Suprapubic skin (tissue), 4 donors: ENCODE results near the genes LAMA4, DSE, KPNA5 and NUS1.

GRCh38 chr6:112144879-112145385 is 57.5 kb downstream of the FAM229B start:
- PRO-cap, result no peak
- RAMPAGE, long total RNA, 4 experiments, result no peak in any of the 4 experiments

DNA sequence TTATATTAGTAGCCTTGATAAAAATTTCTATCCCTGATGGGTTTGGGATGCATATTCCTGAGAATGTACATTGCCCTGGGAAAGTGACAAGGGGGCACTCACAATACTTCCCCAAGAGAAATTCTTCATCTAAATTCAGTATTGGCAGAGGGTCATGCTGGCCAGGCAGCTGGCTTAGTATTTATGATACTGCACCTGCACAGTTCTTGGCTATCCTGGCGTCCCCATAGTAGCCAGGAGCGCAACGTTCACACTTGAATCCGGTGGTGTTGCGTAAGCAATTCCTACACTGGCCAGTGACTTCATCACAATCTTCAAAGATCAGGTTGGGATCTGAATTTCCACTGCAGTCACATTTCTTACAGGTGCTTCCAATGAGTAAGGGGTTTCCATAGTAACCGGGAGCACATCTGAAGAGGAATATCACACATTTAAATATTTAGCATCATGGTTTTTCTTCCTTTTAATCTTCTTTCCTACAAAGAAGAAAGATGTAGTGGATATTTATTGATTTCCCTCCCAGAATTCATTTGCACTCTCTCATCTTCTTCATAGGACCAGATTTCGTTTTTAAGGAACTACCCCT is 62.8 kb downstream of the LAMA4 start:
- PRO-cap, result no peak
- RAMPAGE, long total RNA, 4 experiments, result no peak in any of the 4 experiments

DNA sequence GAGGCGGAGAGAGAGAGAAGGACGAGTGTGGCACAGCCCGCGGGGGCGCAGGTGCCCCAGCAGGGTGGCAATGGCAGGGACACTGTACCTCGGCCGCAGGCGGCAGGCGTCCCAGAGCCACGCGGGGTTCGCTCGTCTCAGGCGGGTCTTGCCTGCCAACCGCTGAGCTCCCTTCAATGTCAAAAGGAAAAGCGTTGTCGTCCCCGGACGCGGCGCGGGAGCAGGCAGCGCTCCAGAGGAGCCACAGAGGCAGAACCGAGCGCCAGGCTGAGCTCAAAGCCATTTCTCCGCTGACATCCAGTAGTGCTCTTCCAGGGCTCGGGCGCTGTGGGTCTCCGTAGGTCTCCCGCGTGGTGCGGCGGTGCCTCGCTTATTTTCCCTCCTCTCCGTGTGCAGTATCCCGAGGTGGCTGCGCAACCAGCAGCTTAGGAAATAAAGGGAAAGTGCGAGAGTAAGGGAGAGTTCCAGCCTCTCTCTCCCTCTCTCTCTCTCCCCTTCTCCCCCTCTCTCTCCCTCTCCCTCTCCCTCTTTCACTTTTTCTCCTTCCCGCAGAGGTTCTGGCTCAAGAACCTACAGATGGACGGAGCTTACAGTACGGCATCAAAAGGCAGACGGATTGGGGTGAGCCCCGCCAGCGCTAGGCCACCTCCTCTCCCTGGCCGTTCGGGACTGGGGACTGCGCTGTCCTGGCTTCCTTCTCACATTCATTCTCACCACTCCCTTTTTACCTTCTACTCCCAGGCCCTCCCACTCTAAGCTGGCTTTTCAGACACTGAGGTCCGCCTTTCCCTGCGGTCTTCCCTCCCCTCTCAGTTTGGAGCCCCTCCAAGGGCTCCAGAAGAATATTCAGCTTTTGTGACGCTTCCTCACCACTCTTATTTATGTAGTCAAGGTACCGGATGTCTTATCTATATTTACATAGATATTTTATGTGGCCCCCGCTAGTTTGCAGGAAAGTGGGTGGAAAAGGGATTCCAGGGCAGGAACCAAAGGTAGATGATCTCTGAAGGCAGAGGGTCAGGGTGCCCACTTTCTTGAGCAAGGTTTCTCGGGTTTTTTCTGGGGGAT is at the start of gene LAMA4:
TSS of gene LAMA4 (minus strand) at position 700 of the 1,068 bp plus-strand sequence.
- PRO-cap, result bidirectional peak, plus-strand start at position 763 of the sequence, minus-strand start at position 671 of the sequence
- RAMPAGE, long total RNA, 4 experiments, result start-site peak on the minus strand in 3 of 4 experiments, centred at positions 680 to 692 of the sequence, 29 to 100 reads per replicate

- PRO-cap, result no peak
- RAMPAGE, long total RNA, 4 experiments, result no peak in any of the 4 experiments
Observed at GRCh38 chr6:112688631-112689385, 341.7 kb downstream of the RFPL4B start.

- PRO-cap, result no peak
- RAMPAGE, long total RNA, 4 experiments, result no peak in any of the 4 experiments
Observed at GRCh38 chr6:113565210-113565600, 291.9 kb upstream of the MARCKS start.

GRCh38 chr6:113969609-113970747 is 970 bp downstream of the HDAC2 start:
- PRO-cap, result no peak
- RAMPAGE, long total RNA, 4 experiments, result no peak in any of the 4 experiments

- PRO-cap, result no peak
- RAMPAGE, long total RNA, 4 experiments, result no peak in any of the 4 experiments
Observed at GRCh38 chr6:114364193-114364889, 21.5 kb upstream of the HS3ST5 start.

- PRO-cap, result no peak
- RAMPAGE, long total RNA, 4 experiments, result no peak in any of the 4 experiments
Observed at GRCh38 chr6:114427973-114428528, 85.2 kb upstream of the HS3ST5 start.

- PRO-cap, result no peak
- RAMPAGE, long total RNA, 4 experiments, result no peak in any of the 4 experiments
Observed at GRCh38 chr6:115947976-115948495, 112.7 kb downstream of the FRK start.

- PRO-cap, result no peak
- RAMPAGE, long total RNA, 4 experiments, result no peak in any of the 4 experiments
Observed at GRCh38 chr6:116059706-116060607, 734 bp downstream of the FRK start.

- PRO-cap, result no peak
- RAMPAGE, long total RNA, 4 experiments, result no peak in any of the 4 experiments
Observed at GRCh38 chr6:116229110-116229917, 24.6 kb downstream of the TSPYL4 start.

- PRO-cap, result no peak
- RAMPAGE, long total RNA, 4 experiments, result no peak in any of the 4 experiments
Observed at GRCh38 chr6:116255068-116255916, 1.4 kb upstream of the TSPYL4 start.

DNA sequence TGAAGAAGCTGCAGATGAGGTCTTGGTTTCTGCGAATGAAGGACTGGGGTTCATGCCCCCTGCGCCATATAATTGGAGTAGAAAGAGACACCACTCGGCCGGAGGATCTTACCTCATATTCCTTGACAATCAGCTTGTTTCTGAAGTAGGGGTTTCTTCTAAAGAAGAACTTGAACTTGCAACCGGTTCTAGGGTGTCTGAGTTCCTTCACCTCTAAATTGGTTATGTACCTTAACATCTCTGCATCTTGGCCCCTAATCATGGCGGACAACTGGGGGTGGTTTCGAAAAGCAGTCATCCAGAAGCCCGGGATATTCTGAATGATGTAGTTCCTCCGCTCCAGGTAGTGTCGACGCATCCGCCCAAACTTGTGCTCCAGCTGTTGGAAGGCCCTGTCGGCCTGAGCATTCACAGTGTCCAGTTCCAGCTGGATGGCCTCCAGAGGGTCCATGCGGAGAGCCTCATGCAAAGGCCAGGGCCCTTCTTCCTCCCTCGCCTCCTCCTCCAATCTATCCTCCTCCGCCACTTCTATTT is 967 bp downstream of the TSPYL1 start:
- PRO-cap, result no peak
- RAMPAGE, long total RNA, 4 experiments, result no peak in any of the 4 experiments

DNA sequence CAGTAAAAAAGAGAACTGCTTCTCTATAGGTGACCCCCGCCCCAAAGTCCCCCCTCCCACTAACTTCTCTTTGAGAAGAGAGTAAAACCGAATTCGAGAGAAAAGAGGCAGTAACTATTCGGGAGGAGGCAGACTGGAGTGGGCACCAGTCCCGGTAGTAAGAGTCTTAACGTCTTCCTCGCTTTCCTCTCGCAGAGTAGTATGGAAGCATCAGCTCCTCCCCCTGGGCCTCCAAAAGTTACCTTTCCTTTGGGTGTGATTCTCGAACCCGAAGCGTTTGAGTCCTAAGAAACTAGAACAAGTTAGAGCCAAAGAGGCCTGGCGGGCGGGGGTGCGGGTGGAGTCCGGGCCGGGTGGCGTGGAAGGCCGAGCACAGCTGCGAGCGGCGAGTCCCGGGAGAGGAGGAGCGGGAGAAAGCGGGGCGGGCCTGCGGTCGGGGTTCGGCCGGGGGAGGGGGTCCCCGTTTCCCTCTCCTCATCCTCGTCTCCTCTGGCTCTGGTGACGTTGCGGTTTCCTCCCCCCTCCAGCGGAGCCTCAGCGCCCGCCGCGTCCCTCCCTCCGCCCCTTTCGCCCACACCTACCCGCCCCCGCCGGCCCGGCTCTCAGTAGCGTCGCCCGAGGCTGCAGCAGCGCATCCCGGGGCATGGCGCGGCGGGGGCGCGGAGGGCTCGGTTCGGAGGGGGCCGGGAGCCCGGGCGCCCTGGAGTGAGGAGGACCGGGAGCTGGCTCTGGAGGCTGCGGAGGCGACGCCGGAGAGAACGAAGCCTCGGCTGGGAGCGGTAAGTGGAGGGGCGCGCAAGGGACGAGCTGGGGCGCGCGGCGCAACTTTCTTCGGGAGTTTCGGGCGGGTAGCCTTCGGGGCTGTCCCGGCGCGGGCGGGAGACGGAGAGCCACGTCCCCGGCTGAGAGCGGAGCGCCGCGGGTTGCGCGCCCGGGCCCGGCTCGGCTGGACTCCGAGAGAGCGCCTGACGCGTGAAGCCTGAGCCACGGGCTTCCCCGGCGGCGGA is at the start of gene DSE:
TSS of gene DSE (plus strand) at position 605 of the 1,007 bp plus-strand sequence.
- PRO-cap, result bidirectional peak, plus-strand start at position 388 of the sequence, minus-strand start at position 401 of the sequence; bidirectional peak, plus-strand start at position 605 of the sequence, minus-strand start at position 497 of the sequence
- RAMPAGE, long total RNA, 4 experiments, result start-site peak on the plus strand in 3 of 4 experiments, centred at positions 423 to 639 of the sequence, 11 to 241 reads per replicate

DNA sequence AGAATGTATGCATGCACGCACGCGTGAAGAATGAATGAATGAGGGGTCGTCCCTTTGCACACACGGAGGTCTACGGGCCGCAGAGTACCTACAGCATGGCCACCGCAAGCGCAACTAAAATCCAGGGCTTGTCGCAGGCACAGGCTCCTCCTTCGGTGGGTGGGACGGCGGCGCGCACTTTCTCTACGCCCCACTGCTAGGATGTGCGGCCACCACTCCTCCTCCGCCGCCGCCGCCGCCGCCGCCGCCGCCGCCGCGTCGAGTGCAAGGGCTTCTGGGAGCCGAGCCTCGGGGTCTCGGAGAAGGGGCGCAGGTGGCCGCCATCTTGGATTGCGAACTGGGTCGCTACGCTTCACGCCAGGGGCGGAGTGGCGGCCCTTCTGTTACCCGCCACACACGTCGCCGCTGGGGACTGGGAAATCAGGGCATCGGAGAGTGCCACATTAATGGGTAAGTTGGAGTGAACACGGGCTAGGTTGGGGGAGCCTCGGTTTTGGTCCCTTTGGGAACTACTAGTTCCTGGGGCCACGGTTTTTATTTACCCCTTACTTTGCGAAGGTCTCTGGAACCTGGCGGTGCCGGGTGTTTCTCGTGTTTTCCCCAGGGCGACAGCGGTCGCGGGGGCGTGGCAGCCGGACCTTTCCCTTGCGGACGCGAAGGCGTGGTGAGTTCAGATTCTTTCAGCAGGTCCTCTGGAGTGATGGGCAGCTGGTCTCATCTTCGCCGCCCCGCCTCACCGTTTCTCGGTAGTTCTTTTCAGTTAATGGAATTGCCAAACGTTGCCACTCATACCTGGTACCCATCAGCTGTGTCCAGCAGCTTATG is at the start of gene KPNA5:
TSS of gene KPNA5 (plus strand) at position 323 of the 825 bp plus-strand sequence.
- PRO-cap, result bidirectional peak, plus-strand start at position 323 of the sequence, minus-strand start at position 116 of the sequence
- RAMPAGE, long total RNA, 4 experiments, result start-site peak on the plus strand in 4 of 4 experiments, centred at positions 287 to 331 of the sequence, 51 to 486 reads per replicate

DNA sequence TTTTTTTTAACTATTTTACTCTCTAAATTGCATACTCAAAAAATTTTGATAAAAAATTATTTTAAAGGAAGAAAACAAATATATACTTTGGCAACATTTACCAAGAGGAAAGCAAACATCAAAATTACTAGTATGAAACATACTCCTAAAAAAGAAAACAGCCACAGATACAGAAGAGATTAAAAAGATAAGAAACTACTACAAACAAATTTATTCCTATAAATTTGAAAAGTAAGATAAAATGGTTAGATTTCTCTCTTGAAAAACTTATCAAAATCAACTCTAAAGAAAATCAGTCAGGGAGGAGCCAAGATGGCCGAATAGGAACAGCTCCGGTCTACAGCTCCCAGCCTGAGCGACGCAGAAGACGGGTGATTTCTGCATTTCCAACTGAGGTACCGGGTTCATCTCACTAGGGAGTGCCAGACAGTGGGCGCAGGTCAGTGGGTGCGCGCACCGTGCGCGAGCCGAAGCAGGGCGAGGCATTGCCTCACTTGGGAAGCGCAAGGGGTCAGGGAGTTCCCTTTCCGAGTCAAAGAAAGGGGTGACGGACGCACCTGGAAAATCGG is 83.8 kb upstream of the VGLL2 start:
- PRO-cap, result no peak
- RAMPAGE, long total RNA, 4 experiments, result no peak in any of the 4 experiments

- PRO-cap, result no peak
- RAMPAGE, long total RNA, 4 experiments, result no peak in any of the 4 experiments
Observed at GRCh38 chr6:117244547-117245627, 20.5 kb upstream of the VGLL2 start.

- PRO-cap, result no peak
- RAMPAGE, long total RNA, 4 experiments, result no peak in any of the 4 experiments
Observed at GRCh38 chr6:117303259-117303663, 37.9 kb downstream of the VGLL2 start.

GRCh38 chr6:117391846-117392430 is 33.8 kb downstream of the ROS1 start:
- PRO-cap, result no peak
- RAMPAGE, long total RNA, 4 experiments, result no peak in any of the 4 experiments

DNA sequence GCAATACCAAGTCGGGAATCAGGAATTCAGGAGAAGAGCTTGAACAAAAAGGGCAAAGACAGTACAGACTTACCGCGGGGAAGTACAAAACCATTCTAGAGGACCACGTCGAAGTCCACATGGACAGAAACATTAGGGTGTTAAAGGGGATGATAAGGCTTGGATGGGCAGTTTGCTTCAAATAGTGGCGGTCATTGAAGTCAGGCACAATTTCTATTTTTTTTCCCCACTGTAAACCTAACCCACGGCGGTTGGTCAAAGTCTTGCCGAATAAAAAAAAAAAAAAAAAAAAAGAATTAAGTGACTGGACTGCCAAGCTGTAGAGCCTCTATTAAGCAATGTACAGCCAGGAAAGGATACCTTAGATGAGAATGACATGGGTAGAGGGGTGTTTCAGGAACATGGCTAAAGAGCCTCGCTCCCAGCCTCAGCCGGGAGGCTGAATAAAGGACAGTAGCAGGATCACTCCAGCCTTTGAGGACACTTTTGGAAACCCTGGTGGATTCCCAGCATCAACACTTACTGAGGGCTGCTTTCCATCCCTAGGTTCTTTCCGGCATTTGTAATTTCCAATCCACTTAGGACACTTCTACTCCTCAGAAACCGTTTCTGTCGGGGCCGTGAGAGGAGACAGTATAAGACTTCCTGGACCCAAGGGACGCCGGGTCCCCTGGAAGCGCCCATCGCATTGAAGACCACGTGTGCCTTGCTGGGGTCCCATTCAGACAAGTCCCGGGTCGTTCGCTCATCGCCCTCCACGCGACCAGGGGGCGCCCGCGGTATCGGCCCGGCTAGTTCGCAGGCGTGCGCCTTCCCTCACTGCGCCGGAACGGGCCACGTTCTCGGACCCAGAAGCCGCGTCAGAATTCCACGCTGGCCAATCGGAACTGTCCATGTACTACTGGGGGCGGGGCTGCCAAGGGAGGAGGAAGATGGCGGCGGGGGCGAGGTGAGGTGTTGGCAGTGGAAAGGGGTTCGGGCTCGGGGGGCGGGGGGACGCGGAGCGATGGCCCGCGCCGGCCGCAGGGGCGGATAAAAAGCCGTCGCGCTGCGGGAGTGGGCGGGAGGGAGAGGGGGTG is at the start of gene NUS1:
TSS of gene NUS1 (plus strand) at position 896 of the 1,079 bp plus-strand sequence.
- PRO-cap, result bidirectional peak, plus-strand start at position 901 of the sequence, minus-strand start at position 821 of the sequence
- RAMPAGE, long total RNA, 4 experiments, result start-site peak on the plus strand in 3 of 4 experiments, centred at positions 921 to 958 of the sequence, 6 to 24 reads per replicate